Paraaortic lymph node (tissue), 1 donor: ENCODE results near the gene USP6.

DNA sequence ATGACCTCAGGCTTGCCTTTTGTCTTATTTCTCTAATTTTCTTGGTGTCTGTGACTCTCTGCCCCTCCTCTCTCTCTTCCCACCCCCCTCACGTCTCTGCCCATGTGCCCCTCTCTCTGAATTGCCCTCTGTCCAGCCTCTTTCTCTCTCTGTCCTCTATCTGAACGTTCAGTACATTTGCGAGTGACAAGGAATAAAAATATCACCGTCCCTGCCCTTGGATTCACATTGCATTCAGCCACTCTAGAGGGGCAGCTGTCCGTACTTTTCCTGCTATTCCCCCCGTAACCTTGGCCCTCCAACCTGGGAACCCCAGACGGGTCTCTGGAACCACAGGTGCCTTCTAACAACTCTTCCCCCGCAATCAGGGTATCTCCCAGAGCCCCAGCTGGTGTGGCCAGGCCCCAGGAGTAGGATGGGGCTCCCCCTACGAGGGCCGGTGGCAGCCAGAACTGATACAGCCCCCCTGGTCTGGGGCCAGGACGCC, 1.8 kb downstream of the KIF1C start:
- PRO-cap = no peak

DNA sequence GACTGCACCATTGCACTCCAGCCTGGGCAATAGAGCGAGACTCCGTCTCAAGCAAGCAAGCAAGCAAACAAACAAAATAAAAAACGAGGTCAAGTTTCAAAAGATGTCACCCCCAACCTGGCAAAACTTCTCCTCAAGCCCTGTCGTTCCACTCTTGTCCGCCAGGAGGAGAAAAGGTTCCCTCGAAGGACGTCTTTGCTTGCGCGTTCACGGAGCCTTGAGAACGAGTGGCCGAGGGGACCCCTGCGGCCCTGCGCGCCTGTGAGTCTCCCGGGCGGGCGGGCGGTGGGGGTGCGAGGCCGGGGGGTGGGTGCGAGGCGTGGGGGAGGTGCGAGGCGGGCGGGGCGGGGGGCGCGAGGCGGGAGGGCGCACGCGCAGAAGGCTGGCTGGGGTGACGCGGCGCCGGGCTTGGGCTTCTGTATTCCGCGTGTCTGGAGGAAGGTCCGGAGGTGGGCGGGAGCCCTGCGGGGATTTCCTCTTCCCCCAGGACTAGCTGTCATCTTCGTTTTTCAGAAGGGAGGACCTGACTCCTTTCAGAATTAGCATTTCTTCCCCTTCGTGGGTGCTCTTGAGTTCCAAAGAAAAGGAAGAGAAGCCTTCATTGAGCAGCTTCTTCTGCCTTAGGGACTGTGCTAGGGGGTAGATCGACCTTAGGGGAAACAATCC, 3.7 kb downstream of the SLC52A1 start:
- PRO-cap = unidirectional peak, plus-strand start at position 220 of the sequence; bidirectional peak, plus-strand start at position 505 of the sequence, minus-strand start at position 261 of the sequence

DNA sequence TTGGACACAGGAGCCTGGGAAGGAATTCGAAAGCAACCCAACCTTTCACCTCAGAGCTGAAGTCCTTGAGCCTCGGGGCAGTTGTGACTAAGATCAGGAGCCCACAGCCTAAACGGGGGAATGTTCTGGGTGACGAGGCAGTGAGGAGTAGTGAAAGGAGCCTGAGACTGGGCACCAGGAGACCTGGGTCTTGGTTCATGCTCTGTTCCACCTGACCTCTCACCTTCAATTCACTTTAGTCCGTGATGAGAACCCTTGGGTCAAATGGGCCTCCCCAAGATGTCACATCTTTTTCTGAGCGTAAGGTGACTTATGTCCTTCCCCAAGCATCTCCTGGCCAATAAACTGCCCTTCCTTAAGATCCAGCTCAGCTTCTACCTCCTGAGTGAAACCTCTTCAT, 9.6 kb upstream of the SLC52A1 start:
- PRO-cap = no peak

GRCh38 chr17:5110741-5111263, 876 bp downstream of the ZNF232 start:
- PRO-cap = no peak

- PRO-cap = no peak
Observed at GRCh38 chr17:5115501-5116809, at the start of gene USP6. Gene USP6, plus strand, starts transcription at chr17:5116032.

DNA sequence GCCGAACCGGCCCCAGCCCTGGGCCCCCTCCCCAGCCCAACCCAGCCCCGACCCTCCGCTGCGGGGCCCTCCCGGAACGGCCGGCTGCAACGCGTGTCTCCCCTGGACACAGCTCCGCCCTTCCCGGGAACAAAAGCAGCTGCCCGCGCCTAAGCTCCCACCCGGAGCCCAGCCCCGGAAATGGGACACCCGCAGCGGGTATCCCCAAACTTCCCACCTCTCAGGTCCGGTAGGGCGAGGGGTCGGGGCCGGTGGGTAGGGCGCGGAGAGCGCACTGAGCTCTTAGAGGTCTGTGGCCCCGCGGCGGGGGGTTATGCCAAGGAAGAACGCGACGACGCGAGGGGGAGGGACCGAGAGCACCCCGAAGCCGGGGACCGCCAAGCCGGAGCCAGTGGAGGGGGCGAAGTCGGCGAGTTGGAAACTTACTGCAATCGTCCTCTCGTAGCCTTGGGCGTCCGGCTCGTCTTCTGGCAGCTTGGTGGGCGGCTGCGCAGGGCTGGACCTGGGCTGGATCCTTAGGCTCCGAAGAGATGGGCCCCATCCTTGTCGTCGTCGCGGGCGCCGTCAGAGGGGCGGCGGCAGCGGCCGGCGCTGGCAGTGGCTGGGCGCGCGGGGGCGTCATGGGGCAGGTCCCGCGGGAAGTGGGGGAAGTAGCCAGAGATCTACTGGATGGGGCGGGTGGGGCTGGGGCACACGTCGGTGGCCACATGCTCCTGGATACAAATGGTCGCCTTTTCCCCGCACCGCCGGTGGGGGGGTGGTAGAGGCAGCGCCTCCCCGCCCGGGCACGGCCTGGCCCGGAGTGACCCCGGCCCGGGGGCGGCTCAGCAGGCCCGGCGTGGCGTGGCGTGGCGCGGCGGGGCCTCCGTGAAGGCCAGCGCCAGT, 7.0 kb downstream of the USP6 start:
- PRO-cap = unidirectional peak, minus-strand start at position 566 of the sequence

GRCh38 chr17:5198600-5198858, 6.9 kb upstream of the ZNF594 start:
- PRO-cap = no peak

DNA sequence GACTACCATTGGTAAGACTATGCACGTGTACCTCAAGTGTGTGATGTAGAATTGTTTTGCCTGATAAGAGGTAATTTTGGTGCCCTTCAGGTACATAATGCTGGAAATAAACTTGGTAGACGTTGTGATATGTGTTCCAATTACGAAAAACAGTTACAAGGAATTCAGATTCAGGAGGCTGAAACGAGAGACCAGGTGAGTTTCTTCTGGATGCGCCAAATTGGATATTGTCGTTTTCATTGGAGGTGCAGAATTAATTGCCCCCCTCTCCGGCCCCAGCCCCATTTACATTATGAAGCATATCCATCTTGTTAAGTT, 56.7 kb downstream of the NUP88 start:
- PRO-cap = no peak

GRCh38 chr17:5832632-5833460, 237.3 kb upstream of the WSCD1 start:
- PRO-cap = no peak

- PRO-cap = no peak
Observed at GRCh38 chr17:6068036-6068271, 2.2 kb upstream of the WSCD1 start.

GRCh38 chr17:6190310-6190930, 120.2 kb downstream of the WSCD1 start:
- PRO-cap = no peak

- PRO-cap = no peak
Observed at GRCh38 chr17:6452763-6453682, 8.8 kb downstream of the PIMREG start.

GRCh38 chr17:6557023-6557622, 768 bp upstream of the PITPNM3 start:
- PRO-cap = no peak

GRCh38 chr17:6591494-6592071, 35.2 kb upstream of the PITPNM3 start:
- PRO-cap = no peak

GRCh38 chr17:6635778-6636384, 4.6 kb downstream of the KIAA0753 start:
- PRO-cap = no peak

DNA sequence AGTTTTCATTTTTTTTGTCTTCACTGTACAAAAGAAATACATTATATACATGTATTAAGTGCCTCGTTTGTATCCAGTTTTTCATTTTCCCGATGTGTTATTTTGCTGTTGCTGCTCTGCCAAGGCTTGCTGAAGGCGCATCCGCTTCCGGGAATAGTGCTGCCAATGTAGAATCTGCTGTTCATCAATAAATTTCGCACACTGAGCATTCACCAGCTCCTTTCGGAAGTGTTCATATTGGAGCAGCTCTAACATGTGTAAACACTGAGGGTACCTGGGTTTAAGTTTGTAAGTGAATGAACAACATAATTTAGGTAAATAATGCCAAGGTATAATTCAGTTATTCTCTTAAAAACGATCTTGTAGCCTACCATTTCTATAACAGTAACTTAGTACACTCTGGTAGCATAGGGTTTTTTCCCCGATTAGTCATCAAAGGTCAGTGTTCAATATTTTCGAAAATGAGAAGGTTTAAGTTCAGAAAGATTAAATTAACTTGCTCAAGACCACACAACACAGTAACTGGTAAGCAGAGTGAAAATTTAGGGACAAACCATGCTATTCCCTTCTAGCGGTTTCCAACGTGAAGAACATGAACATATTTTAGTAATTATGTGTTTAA, 3.6 kb downstream of the TXNDC17 start:
- PRO-cap = no peak

- PRO-cap = no peak
Observed at GRCh38 chr17:6652048-6652765, 645 bp downstream of the C17orf100 start.

- PRO-cap = no peak
Observed at GRCh38 chr17:6714340-6714605, 1.1 kb upstream of the SLC13A5 start.

DNA sequence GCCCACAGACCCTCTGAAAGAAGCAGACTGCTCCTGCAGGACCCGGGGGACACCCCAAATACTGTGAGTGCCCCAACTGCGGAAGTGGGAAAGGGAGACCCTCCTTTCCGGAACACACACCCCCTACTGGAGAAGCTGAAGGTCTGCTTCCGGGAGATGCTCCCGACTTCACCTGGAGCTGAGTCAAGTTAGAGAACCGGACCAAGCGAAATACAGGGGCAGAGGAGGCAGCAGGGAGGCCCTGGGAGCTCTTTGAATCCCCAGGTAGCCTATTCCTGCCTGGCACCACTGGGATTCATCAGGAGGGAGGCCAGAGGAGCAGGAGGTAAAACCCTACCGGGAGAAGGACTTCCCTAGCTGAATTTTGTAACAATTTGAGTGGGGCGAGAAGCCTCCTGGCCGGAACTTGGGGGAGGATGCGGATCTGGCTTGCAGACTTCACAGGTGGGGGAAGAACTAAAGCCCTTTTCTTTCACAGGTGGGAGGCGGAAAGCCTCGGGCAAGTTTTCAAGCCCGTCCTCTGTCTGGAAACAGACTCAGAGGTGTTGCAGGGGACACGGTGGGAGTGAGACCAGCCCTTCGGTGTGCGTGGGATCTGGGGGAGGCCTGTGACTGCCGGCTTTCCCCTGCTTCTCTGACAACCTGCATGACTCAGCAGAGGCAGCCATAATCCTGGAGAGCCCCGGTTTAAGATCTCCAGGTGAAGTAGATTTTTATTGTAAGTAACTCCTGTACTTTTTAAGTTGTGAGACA, 22.4 kb upstream of the TEKT1 start:
- PRO-cap = no peak

GRCh38 chr17:6936208-6937080, 59.4 kb upstream of the ALOX12 start:
- PRO-cap = bidirectional peak, plus-strand start at chr17:6936610, minus-strand start at chr17:6936494